Amniotic epithelial cell (primary cell): ENCODE measurements around a stretch of chr10.

DNA sequence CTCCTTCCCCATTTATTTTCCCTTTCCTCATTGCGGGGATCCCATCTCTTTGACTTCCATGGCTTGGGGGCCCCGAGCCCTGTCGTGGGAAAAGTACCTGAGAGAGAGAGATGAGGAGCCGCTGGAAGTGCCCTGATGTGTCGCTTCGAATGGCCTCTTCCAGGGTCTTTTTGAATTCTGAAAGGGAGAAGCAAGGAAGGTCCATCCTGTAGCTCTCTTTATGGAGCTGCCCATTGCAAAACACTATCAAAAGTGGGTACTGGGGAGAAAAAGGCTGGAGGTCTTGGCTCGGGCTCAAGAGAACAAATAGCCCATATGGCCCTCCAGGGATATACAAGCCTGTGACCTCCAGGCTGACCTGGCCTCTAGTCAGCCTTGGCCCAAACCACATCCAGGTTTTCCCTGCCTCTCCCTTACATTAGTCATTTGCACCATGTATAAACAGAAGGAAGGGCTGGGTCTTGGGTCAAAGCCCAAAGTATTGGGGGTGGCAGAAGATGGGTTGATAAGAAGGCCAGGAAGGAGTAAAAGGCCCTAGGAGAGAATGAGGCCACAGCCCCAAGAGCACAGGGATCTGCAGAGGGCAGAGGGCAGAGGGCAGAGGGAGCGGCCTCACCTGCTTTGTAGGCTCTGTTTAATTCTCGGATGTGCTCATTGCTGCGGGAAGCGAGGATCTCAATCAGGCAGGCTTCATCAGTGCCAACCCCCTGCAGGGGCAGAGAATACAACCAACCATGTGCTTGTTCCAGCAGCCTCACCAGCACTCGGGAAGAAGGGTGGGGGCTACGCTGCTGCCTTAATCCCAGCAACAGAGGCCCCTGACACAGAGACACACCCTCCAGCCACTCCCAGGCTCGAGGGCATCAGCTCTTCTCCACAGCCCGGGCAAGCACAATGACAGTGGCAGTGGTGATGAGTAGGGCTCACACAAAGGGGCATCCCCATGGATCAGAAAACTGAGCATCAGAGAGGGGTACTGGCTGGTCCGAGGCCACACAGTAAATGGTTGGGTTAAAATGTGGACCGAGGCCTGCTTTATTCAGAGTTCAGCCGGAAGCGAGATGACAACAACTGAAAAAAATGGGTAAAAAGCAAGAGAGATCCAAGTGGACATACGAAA, 31.3 kb downstream of the PLAC9 start:
- RRBS, result no CpG with 5 or more reads among the region's 20 CpGs

DNA sequence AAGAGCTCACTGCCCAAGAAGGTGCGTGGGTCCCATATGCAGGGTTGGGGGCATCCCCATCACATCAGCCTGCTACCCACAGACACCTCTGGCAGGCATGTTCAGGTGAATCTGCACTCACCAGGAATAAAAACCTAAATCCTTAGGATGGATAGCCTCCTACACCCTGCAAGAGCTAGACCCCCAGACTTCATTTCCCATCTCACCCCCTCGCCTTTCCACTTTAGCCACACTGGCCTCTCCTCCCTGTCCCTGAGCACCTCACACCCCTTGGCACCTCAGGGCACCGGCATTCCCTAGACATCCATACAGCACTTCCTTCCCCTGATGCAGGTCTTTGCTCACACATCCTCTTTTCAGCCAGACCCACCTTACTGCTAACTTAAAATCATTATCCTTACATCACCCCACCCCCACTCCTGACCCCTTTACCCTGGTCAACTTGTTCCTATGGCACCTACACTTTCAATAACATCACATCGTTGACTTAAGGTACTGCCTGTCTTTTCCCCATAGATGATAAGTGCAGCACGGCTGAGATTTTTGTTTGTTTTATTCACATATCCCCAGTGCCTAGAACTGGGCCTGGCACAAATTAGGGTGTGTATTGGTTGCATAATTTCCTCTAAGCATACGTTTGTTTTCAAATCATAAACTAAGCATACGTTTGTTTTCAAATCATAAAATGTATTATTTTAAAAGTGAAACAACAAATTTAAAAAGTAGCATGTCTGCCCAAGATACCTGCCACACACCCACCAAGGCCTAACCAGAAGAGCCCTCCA, 35.5 kb downstream of the ANXA11 start:
- RRBS, result no CpG with 5 or more reads among the region's 7 CpGs

DNA sequence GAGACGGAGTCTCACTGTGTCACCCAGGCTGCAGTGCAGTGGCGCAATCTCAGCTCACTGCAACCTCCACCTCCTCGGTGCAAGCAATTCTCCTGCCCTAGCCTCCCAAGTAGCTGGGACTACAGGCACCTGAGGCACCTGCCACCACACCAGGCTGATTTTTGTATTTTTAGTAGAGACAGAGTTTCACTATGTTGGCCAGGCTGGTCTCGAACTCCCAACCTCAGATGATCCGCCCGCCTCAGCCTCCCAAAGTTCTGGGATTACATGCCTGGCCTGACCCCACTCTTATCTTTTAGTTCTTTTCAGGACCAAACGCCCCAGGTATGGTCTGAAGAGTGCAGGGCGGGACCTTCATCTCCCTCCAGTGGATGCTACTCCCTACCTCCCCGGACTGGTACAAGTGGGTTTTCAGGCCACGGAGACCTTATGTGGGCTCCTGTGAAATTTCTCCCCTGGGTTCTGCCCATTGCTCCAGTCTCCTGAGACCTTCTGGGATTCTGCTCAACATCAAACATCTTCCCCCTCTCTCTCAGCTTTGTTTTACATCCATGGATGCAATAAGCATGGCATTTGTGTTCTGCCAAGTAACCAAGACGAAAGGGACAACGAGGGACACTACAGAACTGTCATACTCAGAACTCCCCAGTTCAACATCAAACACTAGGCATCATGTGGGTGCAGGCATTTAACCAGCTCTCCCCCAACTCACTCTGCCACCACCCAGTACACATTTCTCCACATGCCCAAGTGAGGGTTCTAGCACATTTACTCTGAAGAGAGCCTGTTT, 28.1 kb downstream of the ANXA11 start:
- RRBS, result no CpG with 5 or more reads among the region's 12 CpGs

GRCh38 chr10:80184603-80185569, 20.5 kb downstream of the ANXA11 start:
- RRBS, result 47% methylated on average over 2 of the region's 6 CpGs

DNA sequence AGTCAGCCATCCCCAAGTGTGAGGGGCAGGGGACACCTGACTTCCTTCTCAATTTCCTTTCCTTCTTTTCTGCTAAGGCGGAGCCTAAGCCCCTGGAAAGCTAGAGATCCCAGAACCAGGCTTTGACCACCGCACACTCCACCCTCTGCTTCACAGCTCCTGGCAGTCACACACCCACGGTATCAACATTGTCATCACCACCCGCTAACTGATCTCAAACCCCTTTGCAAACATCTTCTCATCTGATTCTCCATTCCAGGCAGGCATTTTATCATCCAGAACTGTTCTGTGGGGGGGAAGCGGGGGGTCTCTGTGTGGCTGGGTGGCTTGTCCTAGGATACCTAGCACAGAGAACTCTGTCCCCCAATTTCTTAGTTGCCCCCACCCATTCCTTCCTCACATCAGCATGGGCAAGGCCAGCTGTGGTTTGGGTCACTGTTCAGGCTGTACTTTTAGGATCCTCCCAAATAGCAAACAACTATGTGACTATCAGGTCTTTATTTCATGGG, 3.4 kb downstream of the ANXA11 start:
- RRBS, result no CpG with 5 or more reads among the region's 5 CpGs

- RRBS, result no CpG with 5 or more reads among the region's 13 CpGs
Observed at GRCh38 chr10:80203084-80204114, 1.9 kb downstream of the ANXA11 start.

DNA sequence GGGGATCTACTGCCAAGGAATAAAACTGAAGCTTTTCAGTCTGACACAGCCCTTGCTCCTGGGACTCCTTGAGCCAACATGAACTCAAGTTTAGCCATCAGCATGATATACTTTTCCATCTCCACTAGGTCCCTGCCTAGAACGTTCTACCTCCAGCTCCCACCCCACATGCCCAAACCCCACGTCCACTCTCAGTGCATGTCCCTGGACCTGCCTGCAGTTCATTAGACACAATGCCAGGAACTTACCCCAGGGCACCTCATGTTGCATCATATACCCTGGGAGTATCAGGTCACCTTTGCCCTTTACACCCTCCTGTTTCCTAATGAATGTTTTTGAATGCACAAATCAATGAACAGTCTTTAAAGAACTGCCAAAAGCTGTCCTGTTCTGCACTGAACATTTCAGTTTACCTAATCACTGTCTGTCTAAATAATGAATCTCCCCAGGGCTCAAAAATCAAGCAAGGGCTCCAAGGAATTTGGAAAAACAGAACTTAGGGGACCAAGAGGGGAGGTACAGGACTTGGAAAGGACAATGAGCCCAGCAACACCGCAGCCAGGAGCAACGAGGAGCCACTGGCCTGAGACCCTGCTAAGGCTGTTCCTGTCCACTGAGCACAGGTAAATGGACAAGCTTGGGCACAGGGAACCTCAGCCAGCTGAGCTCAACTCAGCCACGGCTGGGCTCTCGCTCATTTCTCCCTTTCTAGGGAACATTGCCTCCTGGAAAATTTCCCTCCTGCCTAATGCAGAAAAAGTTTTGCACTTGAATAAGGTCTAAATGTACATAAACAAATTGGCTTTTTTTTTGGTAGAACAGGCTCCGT, 7.5 kb downstream of the MAT1A start:
- RRBS, result no CpG with 5 or more reads among the region's 7 CpGs

GRCh38 chr10:80292604-80293087, 3.2 kb upstream of the MAT1A start:
- RRBS, result no CpG with 5 or more reads among the region's 5 CpGs

GRCh38 chr10:80410097-80410730, 1.9 kb downstream of the PRXL2A start:
- RRBS, result no CpG with 5 or more reads among the region's 6 CpGs

DNA sequence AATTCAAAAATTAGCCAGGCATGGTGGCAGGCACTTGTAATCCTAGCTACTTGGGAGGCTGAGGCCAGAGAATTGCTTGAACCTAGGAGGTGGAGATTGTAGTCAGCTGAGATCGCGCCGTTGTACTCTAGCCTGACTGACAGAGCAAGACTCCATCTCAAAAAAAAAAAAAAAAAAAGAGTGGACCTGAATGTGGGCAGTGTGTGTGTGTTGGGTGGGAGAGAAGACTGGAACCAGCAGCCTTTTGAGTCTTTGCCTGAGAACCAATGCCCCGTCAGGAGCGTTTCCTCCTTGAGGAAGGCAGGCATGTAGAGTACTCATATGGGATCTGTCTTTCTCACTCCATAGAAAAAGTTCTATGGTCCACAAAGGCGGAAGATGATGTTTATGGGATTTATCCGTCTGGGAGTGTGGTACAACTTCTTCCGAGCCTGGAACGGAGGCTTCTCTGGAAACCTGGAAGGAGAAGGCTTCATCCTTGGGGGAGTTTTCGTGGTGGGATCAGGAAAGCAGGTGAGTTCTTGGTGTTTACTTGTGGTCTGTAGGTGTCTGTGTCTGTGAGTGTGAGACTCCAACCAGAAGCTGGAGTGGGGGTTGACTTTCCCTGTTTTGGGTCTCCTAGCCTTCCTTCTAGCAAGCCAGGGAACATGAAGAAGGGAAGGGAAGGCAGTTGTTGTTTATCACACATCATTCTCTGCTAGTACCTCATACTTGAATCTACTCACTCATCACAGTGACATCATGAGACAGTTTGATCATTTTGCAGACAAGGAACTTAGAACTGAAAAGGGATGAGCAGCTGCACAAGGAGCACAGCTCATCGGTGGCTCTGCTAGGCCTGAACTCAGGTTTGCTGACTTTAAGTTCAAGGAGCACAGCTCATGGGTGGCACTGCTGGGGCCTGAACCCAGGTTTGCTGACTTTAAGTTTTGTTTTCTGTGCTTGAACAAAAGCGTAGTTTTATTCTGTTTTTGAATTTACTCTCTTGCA, 18.9 kb downstream of the PRXL2A start:
- RRBS, result no CpG with 5 or more reads among the region's 12 CpGs

- RRBS, result no CpG with 5 or more reads among the region's 13 CpGs
Observed at GRCh38 chr10:80458803-80459889, 5.0 kb downstream of the TSPAN14 start.

GRCh38 chr10:80489884-80490777, 36.0 kb downstream of the TSPAN14 start:
- RRBS, result no CpG with 5 or more reads among the region's 6 CpGs

DNA sequence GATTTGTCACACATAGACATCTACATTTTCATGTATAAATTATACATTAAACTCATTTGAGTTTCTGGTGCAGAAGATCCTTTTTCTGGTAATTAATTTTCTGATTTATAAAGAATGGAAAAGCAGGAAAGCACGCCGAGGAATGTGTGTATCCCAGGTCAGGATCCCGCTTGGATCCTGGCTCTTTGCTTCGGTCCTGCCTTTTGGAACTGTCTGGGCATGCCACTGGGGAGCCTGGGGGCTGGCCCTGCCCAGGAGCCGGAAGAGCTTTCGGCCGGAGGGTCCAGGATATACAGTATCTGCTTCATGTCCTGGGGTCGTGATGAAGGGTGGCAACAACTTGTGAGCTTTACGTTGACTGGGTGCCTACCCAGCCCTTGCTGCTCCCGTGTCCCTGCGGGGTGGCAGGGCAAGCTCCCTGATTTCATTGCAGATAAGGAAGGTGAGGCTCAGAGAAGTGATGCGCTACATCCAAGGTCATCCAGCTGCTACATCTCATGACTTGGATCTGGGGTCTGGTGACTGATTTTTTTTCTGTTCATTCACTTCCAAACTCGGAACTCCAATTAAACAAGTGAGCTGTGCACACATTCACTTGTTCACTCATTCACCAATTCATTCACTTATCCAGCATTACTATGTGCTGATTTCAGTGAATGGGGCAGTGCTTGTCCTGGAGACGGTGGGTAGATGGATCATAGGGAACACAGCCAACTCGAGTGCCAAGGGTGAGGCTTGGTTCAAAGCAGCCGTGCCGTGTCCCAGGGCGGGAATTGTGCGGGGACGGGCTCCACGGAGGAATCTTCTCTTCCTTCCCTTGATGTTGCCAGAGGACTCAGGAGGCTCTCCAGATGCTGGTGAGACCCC, 2.6 kb downstream of the SH2D4B start:
- RRBS, result no CpG with 5 or more reads among the region's 21 CpGs

DNA sequence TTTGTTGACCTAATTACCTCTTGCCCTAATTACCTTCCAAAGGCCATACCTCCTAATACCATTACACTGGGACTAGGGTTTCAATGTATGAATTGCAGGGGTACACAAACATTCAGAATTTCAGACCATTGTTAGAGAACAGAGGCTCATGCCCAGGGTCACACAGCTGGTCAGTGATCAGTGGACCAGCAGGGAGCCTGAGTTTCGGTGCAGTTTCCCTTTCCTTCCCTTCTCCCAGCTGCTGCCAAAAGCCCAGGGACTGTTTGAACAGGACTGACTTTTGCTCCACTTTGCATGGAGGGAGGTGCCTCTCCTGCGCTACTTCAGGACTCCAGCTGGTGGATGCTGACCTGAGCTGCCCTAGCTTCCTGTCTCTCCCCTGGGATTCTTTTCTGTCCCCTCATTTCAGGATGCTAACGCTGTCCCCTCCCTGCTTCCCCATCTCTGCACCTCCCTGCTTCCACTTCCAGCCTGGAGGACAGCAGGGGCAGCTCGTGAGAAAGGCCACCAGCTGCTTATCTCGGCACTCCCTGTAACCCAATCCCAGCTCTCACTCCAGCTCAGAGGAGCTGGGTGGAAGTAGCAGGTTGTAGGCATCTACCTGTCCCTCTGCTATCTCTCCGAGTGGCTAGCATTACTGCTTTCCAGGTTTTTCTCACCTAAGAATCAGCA, 14.5 kb downstream of the SH2D4B start:
- RRBS, result no CpG with 5 or more reads among the region's 6 CpGs

DNA sequence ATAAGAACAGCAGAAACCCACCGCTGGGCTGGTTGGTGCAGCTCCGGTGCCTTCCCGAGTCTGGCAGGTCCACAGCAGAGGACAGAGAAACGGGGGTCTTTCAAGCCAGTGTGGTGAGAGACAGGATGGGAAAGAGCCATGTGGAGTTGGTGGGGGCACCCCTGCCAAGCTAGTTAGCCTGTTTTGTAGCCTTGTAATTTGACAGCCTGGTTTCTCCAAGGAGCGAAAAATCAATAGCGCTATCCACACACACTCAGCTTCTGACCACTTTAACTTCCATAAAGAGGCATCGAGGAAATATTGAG, 165.8 kb downstream of the SH2D4B start:
- RRBS, result no CpG with 5 or more reads among the region's 7 CpGs

DNA sequence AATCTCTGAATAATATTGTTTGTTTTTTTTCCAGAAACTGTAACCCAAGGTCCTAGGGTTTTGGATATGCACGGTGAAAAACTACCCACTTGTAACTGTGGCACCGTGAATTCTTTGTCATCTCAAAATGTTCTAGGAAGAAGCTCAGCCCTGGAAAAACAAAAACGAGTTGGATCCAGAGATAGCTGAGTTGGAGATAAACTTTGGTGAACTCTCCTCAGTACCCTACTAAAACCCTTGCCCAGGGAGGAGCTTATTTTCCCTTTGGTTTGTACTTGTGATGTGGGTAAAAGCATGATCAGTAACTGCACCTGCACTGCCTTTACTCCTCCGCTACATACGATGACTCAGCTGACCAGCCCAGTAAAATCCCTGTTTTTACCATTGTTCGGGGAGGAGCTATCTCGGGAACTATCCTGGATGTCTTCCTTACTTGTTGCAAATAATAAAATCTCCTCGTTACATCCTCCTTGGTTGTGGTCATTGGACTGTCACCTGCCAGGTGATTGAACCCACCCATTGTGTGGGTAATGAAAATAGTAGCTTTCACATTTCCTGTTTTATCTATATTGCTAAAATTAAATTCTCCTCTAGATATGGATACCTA, 359.3 kb downstream of the SH2D4B start:
- RRBS, result no CpG with 5 or more reads among the region's 8 CpGs

GRCh38 chr10:83539675-83540385, 599.5 kb upstream of the GHITM start:
- RRBS, result no CpG with 5 or more reads among the region's 2 CpGs

DNA sequence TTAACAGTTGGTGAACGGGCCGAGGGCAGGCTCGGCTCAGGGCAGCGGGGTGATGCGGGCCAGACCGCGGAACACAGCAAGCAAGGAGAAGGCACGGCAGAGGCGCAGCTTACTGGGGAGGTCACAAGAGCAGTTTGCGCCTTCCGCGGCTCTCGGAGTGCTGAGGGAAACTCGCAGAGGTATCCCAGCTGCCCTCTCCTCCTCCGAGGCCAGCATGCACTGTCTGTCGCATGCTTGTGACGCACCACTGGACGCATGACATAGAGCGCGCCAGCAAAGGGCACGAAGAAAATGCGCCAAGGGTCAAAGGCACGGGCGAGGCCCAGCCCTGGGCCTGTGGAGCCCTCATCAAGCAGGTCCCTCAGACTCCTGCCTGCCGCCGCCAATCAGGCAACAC, 574.4 kb upstream of the GHITM start:
- RRBS, result no CpG with 5 or more reads among the region's 26 CpGs

DNA sequence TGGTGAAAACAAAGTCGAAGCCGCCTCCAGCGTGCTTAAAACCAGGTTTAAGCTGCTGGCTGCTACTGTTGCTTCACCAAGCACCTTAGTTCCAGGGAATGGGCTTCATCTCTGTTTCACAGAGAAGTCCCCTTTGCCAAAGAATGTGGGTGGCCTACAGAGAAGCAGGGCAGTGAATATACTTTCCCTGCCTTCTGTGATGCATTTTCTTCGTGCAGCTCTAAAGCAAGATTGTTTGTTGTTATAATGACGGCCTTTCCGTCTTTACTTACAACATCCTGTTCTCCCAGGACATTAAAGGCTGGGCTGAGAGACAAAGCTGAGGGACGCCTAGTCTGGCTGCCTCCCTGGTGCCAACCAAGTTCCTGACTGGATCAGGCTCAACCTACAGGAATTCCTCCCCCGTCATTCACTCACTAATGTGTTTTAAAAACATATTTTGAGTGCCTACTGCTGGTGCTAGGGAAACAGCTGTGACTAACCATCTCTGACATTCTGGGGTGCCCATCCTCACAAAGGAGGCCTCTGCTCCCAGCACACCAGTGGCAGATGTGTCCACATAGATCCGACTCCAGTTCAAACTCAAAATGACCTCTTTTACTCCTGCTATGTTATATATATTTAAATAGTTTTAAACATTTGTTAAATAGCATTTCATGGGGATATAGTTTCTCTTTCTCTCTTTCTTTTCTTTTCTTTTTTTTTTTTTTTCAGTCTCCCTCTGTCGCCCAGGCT, 31.8 kb upstream of the CCSER2 start:
- RRBS, result no CpG with 5 or more reads among the region's 10 CpGs

DNA sequence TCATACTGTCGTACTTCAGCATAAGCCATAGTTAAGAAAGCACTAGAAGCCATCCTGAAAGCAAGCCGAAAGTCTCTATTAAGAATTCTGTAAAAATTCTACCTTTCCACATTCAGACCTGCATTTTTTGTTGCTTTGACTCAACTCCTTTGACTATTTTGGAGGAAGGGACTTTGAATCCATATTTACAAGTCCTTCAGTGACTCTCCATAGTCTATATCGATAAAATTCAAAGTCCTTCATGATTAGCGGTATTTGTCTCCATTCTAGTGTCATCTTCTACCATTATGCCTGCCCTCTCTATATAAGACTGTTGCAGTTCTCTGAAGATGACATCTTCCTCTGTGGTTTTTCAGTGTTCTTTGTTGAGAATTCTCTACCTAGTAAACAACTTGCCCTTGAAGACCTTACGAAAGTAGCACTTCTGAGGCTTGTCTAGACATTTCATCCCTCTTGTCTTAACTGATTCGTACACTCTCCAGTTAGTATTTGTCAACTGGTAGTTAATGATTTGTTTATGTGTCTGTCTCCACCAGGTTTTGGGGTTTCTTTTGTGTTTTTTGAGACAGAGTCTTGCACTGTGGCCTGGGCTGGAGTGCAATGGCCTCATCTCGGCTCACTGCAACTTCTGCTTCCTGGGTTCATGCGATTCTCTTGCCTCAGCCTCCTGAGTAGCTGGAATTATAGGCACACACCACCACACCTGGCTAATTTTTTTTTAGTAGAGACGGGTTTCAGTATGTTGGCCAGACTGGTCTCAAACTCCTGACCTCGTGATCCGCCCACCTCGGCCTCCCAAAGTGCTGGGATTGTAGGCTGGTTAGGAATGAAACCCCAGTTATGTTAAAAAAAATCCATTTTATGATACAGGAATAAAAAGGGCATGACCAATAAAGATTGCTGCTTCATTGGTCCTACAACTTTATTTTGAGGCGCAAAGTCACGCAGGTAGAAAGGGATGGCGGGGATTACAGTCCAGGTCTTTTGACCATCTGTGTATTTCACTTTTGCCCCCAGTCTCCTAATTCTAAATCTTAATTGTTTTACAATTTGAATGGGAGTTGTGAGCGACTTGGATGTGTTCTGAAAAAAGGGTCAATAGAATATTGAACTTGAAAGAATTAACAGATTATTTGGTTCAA, 2.0 kb downstream of the CCSER2 start:
- RRBS, result no CpG with 5 or more reads among the region's 16 CpGs